ENCODE measurements around a stretch of chr11.

- PRO-cap, result no peak
These were observed 72.6 kb upstream of the ALKBH3 start for GRCh38 chr11:43808088-43808373.

GRCh38 chr11:43837833-43838381 is 42.7 kb upstream of the ALKBH3 start:
- PRO-cap, result no peak

DNA sequence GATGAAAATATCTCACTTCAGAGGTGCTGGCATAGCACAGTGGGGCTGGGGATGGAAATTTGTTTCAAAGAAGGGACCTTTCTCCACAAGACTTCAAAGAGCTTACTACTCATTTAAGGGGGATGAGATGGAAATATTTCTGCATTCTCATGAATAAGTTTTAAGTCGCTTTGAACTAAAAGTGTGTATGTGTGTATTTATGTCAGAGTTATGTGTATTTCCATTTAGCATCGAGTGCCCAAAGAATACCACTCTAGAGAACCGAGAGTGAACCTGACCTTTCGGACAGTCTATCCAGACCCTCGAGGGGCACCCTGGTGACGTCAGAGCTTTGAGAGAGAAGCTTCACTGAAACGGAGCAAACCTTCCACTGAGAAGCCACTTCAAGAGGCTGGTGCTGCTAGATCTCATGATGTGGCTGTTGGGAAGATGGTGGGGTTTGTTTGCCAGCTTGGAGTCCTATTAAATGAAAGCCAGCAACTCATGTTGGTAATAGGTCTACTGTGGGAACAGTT is 22.7 kb upstream of the C11orf96 start:
- PRO-cap, result no peak

- PRO-cap, result no peak
These were observed 47.3 kb downstream of the C11orf96 start for GRCh38 chr11:43989613-43990291.

- PRO-cap, result no peak
These were observed 50.4 kb downstream of the C11orf96 start for GRCh38 chr11:43992815-43993258.

- PRO-cap, result no peak
These were observed 11.2 kb downstream of the ACCS start for GRCh38 chr11:44077237-44077633.

DNA sequence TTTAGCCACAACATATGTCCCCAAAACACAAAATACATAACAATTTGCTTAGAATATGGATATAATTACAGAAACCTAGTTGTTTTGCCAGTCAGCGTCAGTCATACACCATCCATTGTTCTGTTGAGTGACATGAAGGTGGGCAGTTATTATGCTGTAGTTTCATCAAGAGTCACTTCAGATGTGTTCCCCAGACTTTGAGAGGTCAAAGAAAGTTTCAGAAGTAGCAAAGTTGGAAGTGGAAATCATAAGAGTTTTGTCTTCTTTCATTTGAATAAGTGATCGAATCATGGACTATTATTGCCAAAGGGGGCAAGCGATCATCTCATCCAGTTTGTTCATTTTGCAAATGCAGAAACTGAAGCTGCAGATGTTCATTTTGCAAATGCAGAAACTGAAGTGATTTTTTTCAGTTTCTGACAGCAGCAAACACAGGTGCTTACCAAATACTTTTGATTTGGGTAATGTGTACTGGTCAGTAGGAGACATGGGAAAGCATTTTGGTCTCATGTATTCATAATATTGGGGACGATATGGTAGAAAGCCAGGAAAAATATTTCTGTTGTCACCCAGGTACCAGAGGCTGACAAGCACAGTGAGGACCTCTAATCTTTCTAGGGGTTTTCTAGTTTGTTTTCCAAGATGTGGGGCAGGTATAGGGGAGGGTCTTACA is 64.2 kb downstream of the ALX4 start:
- PRO-cap, result no peak

DNA sequence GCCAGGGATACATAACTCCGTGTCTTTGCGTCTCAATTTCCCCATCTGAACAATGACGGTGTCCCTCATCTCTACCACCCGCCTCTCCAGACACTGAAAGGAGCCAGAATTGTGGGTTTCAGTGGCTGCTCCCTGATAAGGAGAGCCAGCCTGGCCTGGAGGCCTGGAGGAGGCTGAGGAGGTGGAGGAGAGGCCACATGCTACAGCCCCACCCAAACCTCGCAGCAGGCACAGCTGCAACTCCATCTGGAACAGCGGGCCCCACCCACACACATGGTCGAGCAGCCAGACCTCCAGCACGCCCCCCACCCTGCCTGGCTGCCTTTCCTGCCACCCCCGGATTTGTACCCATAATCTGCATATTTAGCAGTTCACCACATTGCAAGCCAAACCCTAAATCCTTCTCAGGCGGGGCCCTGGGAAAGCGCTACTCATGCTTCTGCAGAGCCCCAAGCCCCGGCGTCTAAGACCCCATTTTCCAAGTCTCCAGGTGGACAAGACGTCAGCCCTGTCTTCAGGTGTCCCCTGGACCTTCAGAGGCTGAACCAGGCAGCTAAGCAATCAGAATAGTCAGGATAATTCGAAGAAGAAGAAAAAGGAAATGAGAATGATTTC is 34.2 kb upstream of the CD82 start:
- PRO-cap, result no peak

- PRO-cap, result no peak
These were observed 7.4 kb downstream of the CD82 start for GRCh38 chr11:44572711-44573459.

DNA sequence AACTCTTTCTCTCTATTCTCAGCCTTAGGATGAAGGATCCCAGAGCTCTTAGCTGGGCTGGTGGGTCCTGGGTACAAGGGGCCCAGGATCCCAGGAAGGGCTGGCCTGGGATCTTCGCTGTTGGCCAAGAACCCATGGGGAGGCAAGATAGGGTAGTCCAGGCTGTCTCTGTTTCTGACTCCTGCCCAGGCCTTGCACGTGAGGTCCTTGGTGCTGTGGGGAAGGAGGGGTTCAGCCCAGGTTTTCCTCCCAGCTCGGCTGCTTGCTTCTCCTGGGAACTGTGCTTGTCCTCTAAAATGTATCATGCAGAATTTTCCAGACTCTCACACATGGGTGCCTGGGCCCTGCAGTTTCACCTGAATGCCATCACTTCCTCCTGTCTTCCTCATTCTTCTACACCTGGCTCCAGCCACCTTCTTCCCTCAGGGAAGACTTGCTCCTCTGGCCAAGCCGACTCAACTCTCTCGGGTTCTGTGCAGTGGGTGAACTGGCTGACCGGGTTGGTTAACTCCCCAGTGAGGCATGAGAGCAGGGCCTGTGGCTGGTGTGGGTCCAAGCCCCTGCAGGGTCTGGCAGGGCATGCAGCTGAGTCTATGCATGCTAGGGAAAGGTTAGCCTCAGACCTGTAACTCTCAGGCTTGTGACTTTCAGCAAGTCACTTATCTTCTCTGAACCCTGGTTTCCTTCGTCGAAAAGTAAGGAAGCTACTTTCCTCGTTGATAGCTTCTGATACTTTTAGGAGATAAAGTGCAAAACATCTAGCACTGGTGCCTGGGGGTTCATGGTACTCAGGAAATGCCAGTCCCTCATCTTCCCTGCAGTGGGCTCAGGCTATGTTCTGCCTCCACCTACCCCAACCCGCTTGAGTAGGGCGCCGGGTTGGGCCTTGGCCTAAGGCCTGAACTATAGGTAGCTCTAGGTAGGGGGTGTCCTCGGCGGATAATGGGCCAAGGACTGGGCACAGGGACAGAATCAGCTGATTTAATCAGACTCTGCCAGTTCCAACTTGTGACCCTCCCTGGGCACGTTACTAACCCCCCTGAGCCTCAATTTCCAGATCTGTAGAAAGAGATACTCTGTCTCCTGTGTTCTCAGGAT is 11.9 kb downstream of the CD82 start:
- PRO-cap, result no peak

DNA sequence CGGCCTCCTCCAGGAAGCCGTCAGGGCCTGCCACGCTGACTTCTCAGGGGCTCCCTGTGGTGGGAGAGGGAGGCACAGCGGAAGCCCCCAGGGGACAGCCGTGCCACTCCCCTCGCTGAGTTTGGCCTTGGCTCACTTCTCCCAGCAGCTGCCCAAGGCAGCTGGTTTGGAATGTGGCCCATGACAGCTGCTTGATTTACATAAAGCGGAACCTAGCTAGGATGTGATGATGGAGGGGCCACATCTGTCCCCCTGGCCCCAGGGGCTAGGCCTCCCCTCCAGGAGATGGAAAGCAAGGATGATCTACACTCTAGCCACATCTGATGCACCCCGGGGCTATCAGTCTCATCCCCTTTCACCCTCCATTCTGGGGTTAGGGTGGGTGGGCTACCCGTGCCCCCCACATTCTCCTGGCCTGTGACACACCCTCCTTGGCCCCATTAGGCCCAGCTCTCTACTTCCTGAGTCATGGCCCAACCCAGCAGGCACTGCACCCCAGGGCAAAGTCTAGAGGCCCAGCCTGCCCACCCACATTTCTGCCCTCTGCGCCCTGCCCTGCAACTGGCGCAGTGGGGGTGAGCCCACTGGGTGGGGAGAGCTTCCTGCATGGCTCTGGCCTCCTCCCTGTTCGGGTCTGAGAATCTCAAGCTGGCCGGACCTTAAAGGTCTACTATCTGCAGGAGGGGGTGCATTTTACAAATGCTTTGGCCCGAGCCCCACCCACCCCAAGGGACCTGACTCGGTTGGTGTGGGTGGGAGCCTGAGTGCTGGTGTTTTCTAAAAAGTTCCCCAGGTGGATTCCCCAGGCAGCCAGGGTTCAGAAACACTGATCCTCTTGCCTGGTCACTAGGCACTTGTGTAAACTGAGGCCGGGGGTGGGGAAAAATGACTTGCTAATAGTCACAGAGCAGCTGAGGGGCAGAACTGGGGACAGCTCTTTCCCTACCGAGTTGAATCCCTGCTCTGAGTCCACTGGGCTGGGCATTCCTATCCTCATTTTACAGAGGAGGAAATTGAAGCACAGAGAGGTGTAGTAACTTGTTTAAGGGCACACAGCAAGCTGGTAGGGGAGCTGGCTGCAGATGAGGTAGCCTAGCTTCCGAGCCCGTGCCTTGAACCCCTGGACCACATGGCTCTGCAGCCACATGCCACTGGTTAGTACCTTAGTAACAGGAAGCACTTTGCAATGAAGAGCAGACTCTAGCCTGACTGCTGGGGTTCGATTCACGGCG is 36.0 kb downstream of the CD82 start:
- PRO-cap, result no peak

DNA sequence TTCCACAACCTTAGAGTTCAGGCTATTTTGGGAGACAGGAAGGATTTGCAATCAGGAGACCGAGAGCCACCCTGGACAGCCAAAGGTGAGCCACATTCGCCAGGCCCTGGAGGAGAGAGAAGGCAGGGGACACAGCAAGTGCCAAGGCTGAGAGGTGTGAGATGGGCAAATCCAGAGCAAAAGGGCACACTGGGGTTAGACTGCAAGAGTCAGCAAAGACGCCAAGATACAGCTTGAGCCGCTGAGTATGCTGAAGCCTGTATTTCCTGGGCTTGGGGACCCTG is 66.4 kb downstream of the CD82 start:
- PRO-cap, result no peak

- PRO-cap, result no peak
These were observed 67.0 kb upstream of the TSPAN18 start for GRCh38 chr11:44659625-44660278.

GRCh38 chr11:44973492-44974066 is 22.9 kb upstream of the TP53I11 start:
- PRO-cap, result no peak

DNA sequence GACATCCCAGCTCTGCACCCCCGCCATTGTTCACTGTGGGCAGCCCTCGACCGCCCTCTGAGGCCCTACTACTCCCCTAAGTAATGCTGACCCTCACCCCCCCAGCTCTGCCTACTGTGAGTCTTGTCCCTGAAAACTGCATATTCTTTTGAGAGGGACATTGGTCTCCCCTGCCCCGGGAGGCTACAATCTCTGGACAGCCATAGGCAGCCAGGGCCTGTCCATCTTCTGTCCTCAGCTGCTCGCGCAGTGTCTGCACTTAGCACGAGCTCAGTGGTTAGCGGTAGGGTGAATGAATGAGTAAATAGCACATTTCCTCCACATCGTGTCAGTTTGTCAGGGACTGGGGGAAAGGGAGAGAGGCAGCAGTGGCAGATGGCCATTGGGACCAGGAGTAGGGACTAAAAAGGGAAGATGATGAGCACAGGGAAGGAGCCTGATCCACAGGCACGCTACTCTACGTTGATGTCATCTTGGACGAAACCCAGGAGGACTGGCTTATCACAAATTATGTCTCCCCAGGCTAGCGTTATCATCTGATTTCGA is 97.7 kb upstream of the PRDM11 start:
- PRO-cap, result no peak

DNA sequence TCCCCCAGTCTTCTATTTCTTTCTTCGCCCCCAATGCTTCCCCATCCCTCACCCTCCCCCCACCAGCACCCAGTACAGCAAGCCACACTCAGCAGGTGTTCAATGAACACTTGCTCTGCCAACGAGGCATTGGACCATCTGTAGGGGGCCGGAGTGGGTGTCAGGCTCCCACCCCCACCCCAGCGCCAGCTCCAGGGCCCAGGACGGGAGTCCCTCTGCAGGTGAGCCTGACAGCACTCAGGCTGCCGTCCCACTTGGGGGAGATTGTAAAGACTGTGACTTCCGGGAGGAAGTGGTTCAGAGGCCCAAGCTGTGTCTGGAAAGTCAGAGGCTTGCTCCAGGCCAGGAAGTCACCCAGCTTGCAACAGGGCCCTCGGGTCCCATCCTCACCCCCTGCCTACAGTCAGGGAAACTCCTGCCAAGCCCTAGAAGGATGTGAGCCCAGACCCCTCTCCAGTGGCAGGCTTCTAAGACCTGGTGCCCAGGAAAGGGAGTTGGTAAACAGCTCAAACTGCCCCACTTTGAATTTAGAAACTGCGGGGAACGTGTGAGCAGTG is 66.3 kb upstream of the PRDM11 start:
- PRO-cap, result no peak

DNA sequence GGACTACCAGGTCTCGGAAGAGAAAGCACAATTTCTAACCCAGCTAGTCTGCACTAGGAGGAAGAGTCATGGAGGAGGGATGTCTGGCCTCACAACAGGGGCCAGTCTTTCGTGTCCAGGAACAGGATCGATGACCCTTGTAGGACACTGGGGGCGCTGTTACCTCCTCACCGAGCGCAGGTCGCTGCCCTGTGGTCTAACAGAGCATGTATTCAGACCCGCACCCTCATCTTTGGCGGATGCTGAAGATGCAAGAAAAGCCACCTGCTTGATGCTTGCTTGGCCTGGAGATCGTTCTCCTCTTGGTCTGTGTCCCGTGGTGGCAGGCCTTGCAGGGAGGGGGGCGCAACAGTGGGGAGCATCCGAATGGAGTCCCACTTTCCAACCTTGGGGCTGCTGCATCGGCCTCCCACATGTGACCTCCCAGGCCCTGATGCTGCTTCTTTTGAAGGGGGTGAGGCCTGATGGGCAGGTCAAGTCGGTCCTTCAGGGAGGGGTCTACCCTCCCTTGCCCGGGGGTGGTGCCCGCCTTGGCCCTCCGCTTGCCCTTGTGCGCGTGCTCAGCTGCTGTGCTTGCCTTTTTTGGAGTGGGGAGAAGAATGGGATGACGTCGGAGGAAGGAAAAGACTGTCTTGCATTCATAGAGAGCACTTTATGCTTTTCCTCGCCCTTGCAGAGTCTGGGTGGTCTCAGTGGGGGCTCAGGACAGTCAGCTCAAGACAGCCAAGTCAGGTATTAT is 66.7 kb downstream of the PRDM11 start:
- PRO-cap, result no peak

GRCh38 chr11:45233789-45234188 is 52.4 kb downstream of the SYT13 start:
- PRO-cap, result no peak

GRCh38 chr11:45394021-45394947 is 108.1 kb upstream of the SYT13 start:
- PRO-cap, result no peak

- PRO-cap, result no peak
These were observed 124.5 kb upstream of the SYT13 start for GRCh38 chr11:45410621-45411144.

All from osteocyte (in vitro differentiated cells).